Umbilical cord (tissue), 2 donors: ENCODE measurements around a stretch of chr10.

GRCh38 chr10:77589340-77590389, 47.9 kb downstream of the KCNMA1 start:
- RAMPAGE, long total RNA: no peak

GRCh38 chr10:77606507-77607344, 30.9 kb downstream of the KCNMA1 start:
- RAMPAGE, long total RNA: no peak

- RAMPAGE, long total RNA: no peak
These were observed 76.4 kb upstream of the KCNMA1 start for GRCh38 chr10:77713963-77714539.

- RAMPAGE, long total RNA: no peak
These were observed 83.2 kb downstream of the DLG5 start for GRCh38 chr10:77843254-77843946.

DNA sequence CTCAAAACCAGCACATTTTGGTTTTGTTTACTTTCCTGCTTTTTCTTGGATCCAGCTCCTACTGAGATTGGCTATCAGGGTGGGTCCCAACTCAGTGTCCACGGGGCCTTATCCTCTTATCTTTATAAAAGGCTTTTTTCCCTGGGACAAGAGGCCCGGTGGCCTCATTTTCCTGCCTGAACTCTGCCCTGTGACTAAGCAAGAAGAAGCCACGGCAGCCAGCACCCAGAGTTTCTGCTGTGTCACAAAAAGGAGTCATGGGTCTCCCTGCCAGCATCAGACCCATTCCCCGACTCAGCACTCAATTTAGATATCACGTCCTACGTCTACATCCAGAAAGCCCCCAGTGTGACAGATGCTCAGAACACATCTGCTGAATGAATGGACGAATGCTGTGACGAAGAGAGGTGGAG, 16.8 kb downstream of the DLG5 start:
- RAMPAGE, long total RNA: no peak

DNA sequence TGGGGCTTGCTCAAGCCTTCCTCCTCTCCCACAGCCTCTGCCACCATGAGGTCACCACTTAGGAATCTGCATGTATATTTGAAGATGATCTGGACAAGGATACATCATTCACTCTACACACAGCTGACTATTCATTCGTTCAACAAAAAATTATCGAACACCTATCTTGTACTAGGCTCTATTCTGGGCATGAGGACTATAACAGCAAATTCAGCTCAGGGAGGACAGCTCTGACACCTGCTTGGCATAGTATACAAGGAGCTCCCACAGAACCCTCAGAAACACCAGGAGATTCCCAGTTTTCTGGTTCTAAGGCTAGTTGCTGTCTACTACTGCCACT, 6.7 kb downstream of the DLG5 start:
- RAMPAGE, long total RNA: no peak

GRCh38 chr10:77943024-77943894, 16.7 kb upstream of the DLG5 start:
- RAMPAGE, long total RNA: no peak

DNA sequence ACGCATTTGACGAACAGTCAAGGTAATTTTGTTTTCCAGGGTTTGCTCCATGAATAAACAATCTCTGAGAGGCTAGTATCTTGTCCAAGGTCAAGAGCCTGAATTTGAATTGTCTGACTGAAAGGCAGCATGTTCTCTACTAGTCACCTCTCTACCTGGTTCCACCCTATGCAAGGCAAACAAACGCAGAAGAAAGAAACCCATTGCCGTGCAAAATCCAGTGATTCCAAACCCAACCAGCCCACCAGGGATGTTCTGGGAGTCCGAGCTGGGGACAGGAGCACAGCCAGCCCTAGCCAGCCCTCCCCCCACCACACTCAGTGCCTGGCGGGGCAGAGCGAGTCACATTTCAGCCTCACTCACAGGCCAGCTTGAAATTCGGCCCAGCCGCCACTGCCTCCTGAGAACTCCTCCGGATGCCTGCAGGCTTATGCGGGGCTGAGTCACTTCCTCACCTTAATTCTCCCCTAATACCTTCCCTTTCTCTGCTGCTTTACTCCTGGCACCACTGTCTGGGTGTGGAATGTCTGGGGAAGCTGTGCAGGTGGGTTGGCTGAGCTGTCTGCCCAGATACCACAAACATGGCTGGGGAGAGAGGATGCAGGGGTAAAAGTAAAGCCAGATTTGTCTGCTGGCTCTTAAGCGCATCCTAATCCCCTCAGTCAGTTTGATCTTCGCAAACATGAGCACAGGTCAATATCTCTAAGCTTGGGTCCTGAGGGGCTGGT, 22.6 kb upstream of the DLG5 start:
- RAMPAGE, long total RNA: no peak

GRCh38 chr10:78040515-78041693, 7.2 kb downstream of the RPS24 start:
- RAMPAGE, long total RNA: no peak

DNA sequence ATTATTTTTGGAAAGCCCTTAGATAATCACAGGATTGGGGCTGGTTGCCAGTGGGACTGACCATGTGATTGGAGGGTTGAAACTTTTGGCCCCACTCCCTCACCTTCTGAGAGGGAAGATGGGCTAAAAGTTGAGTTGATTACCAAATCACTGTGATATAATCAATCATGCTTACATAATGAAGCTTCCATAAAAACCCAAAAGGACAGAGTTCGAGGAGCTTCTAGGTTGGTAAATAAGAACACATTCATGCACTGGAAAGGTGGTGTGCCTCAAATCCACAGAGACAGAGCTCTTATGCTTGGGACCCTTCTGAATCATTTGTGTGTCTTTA, 393.9 kb downstream of the RPS24 start:
- RAMPAGE, long total RNA: no peak

DNA sequence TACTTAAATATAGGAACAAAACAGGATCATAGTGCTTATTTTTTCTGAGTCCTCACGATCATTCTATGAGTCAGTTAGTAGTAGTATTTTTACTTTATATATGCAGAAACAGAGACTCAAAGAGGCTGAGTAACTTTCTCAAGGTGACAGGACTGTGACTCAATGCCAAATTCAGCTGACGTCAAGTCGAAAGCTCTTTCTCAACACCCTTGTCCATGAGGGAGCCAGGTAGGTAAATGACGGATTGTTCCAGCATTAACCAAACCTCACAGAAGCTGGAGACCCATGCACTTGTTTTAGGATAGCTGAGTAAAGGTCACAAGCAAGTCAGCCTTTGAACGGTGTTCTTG, 413.3 kb downstream of the RPS24 start:
- RAMPAGE, long total RNA: no peak

DNA sequence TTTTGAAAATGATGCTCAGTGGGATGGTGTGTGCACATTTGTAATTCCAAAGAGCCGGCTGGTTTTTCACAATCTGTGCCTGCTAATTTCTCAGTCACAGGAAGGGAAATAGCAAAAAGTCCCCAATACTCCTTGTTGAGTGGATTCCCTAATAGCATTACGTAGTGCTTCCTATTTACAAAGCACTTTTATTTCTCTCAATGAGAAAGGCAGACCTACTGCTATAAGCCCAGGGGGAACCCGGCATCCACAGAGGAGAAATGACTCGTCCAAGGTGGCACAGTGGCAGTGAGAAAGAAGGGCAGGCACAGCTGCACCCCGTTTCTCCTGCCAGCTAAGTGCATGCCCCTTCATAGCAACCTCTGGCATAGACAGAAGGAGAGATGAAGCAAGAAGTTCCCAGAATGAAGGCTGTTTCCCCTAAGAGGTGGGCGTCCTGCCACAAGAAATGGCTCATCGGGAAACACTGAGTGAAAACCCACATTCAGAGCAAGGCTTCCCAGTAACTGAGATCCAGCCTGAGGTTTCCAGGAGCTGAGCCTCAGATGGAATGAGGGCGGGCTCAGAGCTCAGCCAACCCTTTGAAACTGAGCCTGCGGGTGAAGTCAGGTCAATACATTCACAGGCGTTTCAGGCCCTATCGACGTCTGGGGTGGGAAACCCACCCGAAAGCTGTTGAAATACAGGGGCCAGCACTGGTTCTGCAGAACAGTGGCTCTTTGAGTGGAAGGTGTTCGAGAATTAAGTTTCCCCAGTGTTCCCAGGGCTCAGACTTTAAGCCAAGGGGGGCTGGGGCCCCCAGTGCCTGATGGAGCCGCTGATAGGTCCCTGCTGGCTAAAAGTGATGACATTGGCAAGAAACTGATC, 510.0 kb downstream of the RPS24 start:
- RAMPAGE, long total RNA: no peak

GRCh38 chr10:78552103-78552585, 516.6 kb upstream of the ZMIZ1 start:
- RAMPAGE, long total RNA: no peak

- RAMPAGE, long total RNA: no peak
These were observed 130.7 kb upstream of the ZMIZ1 start for GRCh38 chr10:78937839-78938614.

GRCh38 chr10:78974399-78975187, 94.2 kb upstream of the ZMIZ1 start:
- RAMPAGE, long total RNA: no peak

- RAMPAGE, long total RNA: no peak
These were observed 8.1 kb downstream of the ZMIZ1 start for GRCh38 chr10:79076843-79077383.

DNA sequence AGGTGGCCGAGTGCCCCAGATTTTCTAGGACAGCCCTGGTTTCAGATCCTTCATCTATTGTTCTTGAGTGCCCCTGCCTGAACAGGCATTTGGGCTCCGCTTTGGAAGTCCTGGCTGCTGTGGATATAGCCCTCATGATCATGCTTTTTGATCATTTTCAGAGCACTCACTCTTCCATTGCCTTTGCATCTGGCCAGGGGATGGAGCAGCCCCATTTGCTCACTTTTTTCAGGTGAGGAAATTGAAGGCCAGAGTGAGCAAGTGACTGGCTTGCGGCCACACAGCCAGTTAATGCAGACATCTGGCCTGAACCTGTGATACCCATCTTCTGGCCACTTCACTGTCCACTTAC, 38.1 kb downstream of the ZMIZ1 start:
- RAMPAGE, long total RNA: no peak

DNA sequence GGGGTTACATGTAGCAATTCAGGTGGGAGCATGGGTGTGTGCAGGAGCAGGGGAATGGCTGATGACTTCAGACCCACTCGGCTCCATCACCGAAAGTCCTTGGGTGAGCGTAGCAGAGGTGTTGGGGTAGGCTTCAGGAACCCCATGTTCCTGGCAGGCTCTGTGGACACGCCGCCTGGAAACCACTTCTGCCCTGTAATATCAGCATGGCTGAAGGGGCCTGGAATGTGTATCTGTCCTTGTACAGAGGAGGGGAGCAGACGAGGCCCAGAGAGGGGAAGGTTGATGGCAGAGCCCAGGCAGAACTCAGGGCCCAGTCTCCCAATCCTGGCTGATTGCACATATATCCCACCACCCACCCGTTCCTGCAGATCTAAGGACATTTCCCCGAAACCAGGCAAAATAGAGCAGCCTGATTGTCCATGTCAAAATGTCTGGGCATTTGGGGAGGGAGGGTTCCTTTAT, 43.6 kb downstream of the ZMIZ1 start:
- RAMPAGE, long total RNA: no peak

DNA sequence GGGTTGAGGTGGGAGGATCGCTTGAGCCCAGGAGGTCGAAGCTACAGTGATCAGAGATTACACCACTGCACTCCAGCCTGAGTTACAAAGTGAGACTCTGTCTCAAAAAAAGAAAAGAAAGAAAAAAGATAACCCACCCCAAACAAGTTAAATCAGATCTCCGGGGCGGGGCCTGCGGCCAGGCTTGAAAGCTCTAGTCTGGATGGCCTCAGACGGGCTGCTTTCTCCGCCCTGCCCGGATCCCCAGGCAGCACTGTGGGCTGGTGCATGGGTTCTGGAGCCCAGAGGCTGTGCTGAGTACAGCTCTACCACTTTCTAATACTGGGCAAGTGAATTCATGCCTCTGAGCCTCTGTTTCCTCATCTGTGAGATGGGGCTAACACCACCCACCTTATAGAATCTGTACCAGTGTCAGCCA, 83.6 kb downstream of the ZMIZ1 start:
- RAMPAGE, long total RNA: no peak

DNA sequence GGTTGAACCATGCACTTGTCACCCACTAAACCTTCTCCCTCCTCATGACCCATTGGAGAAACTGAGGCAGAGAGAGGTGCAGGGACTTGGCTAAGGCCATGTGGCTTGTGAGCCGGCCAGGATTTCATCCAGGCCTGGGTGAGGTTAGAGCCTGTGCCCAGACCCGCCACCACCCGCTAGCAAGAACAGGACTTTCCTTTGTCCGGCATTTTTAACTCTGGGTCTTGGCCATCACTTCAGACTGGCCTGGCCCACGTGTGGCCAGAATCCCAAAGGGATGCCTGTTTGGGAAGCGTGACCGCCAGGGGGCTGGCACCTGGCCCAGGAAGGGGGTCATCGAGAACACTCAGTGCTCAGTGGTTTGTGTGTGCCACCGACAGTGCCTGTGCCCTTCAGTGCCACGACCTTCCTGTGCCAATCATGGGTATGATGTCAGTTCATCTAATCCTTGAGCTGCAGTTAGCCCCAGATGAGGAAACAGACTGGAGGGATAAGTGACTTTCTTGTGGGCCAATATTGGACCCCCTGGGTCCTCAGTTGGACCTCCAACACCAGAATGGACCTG, 85.0 kb downstream of the ZMIZ1 start:
- RAMPAGE, long total RNA: no peak